Measurements from ENCODE around the gene HP1BP3.

DNA sequence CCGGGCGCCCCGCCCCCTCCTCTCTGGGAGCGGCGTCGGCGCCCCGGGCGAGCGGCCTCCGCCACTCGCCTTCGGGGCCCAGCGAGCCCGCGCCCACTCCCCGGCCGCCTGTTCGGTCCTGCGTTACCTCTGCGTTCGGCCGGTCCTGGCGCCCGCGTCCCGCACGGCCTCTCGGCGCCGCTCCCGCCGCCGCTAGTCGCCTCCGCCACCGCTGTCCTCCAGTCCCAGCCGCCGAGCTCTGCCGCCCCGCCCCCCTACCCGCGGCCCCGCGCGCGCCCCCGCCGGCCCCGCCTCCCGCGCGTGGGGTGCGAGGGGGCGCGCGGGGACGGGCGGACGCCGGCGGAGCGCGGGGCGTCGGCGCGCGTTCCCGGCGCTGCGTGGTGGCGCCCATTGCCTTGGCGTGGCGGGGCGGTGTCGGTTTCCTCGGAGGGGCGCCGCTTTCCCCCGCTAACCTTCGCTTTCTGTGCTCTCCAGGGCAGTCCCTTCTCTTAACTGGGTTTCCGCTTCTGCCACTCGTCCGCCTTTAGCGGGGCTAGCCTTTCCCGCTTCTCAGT is at the start of gene HP1BP3:
Gene HP1BP3 (minus strand): TSS at position 240 of the 554 bp plus-strand sequence.
- RRBS: 1% methylated on average over 30 of the region's 87 CpGs

DNA sequence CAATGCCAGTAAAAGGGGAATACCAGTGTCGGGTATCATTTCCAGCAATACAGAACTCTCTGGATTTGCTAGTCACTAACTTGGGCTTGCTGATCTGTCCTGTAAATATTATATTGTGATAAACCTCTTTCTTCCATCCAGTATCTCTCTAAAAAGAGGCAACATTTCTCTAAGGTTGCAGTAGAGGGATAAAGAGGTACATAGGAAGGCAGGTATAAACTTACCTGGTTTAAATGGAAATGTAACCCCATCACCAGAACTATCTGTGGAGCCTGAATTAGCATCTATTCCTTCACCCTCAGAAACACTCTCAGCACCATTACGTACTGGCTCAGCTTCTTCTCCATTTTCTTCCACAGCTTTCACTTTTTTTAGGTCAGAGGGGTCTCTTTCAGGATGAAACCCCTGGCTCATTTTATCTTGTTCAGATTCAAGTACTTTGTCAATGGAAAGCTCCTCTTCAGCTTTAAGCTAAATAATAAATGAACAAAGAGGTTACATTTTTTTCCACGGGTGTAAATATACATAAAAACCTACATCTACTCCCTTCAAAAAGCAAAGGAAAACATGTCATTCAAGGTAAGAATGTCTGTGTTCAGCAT is 112.5 kb upstream of the HP1BP3 start:
- RRBS: no CpG with 5 or more reads among the region's 3 CpGs

DNA sequence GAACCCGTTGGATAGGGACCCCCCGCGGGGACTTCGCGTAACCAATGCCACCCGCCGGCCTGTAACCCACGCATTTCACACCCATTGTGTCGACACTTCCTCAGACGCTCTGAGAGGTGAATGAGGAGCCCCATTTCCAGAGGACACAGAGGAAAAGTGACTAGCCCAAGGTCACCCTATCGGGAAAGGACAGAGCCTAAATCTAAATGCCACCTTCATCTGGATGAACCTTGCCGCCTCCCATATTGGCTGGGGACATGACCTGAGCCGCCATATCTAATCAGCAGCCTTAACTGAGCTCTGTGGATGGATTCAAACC is 549 bp upstream of the EIF4G3 start:
- RRBS: 2% methylated on average over 7 of the region's 13 CpGs

DNA sequence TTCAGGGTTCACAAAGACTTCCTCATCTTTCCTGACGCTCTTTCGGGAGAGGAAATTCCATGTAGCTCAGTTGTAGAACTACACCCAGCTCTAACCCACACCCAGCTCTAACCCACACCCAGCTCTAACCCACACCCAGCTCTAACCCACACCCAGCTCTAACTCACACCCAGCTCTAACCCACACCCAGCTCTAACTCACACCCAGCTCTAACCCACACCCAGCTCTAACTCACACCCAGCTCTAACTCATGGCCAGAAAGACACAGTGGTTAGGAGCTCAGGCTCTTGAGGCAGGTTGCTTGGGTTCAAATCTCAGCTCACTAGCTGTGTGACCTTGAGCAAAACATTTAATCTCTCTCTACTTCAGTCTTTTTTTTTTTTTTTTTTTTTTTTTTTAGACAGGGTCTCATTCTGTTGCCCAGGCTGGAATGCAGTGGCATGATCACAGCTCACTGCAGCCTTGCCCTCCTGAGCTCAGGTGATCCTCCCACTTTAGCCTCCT is 14.2 kb upstream of the EIF4G3 start:
- RRBS: no CpG with 5 or more reads among the region's 2 CpGs

DNA sequence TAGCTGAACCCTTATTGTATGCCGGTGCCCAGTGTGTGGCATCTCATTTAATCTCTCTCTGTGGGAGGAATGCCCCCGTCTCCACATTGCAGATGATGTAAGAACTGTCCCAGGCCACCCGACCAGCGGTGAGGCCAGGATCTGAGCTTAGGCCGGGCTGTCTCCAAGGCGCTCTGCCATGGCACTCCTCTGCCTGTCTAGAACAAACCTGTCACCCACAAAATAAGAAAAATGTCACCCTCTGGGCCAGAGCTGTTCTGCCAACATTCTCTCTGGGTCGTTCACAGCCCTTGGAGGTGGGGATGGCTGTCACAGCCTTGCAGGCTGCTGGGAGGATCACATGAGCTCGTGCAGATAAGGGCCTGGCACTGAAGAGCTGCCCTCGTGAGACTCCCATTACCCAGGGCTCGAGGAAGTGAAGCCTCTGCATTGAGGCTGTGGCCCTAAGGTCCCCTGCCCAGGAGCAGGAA is 52.7 kb downstream of the ECE1 start:
- RRBS: no CpG with 5 or more reads among the region's 10 CpGs

DNA sequence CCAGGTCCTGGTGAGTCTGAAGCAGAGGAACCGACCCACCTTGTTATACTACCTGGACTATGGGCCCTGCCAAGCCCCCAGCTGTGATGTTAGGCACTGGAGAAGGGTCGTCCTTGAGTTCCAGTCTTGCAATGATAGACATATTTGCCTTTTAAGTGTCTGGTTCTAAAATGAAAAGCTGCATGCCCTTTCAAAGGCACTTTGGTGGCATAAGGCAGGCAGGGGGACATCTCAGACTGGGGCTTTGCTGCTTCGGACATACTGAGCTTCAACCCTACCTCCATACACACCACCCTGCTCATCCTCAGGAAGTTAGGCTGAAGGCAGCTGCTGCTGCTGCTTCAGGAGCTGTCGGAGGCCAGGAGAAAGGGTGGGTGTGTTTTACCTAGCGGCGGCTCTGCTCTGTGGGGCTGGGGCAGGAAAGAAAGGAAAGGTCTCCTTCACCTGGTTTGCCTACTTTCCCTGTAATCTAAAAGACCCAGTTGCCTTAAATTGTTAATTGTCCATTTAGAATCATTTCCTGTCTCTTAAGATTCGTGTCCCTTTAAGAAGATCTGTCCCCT is 19.3 kb downstream of the ECE1 start:
- RRBS: no CpG with 5 or more reads among the region's 7 CpGs

- RRBS: no CpG with 5 or more reads among the region's 8 CpGs
These were observed 11.9 kb downstream of the ECE1 start for GRCh38 chr1:21278227-21278824.

DNA sequence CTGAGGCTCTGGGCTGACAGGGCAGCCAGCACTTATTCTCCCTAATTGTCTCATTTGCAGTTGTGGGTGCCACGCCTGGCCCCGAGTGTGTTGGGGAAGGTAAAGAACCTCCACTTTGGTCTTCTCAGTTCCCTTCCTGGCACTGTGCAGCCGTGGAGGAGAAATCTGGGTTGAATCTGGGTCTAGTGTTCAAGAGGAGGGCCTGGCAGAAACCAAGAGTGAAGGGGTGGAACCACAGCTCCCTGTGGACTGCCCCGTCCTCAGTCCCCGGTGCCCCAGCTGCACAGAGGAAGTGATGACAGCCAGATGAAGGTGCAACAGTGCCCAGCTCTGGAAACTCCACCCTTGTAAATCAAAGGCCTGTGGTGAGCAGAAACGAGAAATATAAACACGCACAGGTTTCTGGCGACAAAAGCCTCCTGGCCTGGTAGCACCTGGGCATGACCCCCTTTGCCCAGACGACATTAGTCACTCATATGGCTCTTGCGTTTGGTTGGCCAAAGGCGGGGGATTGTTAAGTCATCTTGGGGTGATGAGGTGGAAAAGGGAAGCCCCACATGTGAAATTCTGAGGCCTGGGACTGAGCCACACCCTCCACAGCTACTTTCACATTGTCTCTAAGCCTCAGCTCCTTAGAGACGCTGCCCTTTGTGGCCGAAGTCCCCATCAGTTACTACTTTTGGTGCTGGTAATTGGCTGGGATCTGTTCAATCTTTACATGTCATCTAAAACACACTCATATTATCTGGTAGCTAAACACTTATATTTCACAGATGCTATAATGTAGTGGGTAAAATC is 4.2 kb upstream of the ECE1 start:
- RRBS: no CpG with 5 or more reads among the region's 13 CpGs

- RRBS: no CpG with 5 or more reads among the region's 16 CpGs
These were observed 29.2 kb upstream of the ECE1 start for GRCh38 chr1:21319301-21320040.

- RRBS: no CpG with 5 or more reads among the region's 10 CpGs
These were observed 37.2 kb upstream of the ECE1 start for GRCh38 chr1:21327468-21327860.

DNA sequence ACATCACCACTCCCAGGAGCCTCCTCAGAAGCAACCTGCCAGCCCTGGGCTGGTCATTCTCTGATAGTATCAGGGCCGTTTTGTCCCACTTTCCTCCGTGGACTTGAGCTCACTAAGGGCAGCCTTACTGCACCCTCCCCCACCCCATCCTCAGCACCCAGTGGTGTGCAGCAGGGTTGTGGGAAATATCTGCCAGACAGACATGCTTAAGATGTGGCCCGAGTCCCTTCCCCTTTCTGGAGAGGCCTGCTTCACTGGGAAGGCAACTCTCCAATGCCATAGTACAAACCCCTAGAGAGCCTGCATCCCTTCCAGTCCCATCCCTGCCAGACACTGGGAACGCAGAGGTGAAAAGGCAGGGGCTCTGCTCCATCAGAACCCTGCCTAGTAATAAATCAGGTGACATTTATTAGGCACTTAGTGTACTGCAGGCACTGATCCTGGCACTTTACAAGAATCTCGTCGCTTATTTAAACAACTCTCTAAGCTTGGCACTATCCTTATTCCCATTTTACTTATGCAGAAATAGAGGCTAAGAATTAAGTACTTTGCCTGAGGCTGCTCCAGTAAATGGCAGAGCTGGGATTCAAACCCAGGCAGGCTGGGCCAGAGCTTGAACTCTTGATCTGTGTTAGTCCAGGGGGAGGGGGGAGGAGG is 41.8 kb upstream of the ECE1 start:
- RRBS: no CpG with 5 or more reads among the region's 6 CpGs

DNA sequence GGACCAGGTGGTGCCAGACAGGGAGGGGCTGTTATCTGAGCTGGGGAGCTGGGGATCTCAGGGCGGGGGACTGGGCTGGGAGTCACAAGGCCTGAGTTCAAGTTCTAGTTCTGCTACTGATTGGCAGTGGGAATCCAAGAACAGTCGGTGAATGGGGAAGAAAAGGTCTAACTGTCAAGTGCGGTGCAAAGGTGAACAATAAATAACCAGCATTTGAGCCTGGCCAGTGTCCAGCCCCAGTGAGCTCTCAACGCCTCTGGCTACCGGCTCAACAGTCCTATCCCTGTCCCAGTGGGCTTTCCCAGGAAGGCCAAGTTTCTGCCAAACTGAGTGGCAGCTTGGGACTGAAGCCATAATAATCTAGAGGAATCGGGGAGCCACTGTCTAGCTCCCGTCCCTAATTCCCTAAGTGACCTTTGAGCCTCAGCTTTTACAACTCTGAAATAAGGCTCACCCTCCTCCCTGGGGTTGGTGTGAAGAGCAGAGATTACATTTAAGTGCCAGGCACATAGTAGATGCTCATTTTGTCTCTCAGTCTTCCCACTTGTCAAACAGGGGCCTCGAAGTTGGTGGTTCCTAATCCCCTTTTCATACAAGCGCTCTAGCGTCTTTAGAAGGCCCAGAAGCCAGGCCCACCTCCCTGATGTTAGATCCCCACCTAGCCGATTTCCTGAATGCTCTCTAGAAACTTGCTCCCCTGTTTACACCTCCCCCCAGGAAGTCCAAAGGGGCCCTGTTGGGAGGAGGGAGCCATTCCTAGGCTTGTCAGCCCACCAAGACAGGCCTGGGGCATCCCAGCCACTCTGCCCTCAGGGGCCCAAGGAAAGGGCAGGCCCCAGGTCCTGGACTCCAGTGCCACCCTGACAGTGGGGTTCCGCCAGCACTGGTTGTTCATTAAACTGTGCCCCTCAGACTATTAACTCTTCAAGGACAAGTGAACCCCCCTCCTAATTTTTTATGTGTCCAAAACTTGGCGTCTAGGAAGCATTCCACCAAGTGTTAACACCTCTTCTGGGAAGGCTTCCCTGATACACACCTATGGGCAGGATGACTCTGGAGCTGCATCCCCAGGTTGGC is 49.1 kb upstream of the ECE1 start:
- RRBS: no CpG with 5 or more reads among the region's 13 CpGs

GRCh38 chr1:21341243-21341899 is 51.1 kb upstream of the ECE1 start:
- RRBS: no CpG with 5 or more reads among the region's 11 CpGs

GRCh38 chr1:21343777-21344149 is 53.5 kb upstream of the ECE1 start:
- RRBS: no CpG with 5 or more reads among the region's 5 CpGs

DNA sequence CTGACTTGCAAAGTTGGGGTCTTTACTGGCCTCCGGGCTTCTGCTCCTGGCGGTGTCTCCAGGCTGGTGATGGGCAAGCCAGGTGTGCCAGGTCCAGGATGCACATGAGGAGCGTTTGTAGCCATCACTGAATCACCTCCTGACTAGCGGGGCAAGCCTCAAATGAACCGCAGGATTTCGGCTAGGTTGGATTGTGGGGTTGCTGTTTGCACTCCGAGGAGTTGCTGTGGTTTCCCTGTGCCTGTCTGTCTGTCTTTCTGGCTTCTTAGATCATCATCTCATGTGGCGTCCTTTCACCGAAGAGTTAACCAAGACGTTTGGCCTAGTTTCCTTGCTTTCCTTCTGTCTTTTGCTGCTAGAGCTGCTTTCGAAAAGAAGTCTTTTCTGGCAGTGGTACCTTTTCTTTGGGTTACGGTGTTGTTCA is 810 bp downstream of the NBPF3 start:
- RRBS: no CpG with 5 or more reads among the region's 12 CpGs

DNA sequence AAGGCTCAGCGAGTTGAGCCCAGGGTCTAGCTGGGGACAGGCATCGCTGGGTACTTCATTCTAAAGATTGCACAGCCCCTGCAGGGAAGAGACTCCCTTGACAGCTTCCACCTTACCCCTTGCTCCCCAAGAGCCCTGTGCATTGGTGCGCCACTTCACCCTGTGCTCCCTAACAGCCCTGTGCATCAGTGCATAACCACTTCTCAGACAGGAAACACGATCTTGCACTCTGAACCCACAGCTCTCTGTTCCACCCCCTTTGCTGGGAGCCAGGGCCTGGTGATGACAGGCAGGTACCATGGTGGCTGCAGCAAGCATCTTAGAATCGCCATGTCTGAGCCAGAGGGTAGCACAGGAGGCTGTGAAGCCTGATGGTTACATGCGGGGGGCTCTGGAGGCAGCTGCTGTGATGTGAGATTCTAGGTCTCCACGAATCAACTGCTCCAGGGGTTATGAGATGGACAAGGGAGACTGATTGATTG is 5.0 kb downstream of the ALPL start:
- RRBS: no CpG with 5 or more reads among the region's 7 CpGs

GRCh38 chr1:21547720-21548222 is 38.5 kb downstream of the ALPL start:
- RRBS: 70% methylated on average over 7 of the region's 11 CpGs

DNA sequence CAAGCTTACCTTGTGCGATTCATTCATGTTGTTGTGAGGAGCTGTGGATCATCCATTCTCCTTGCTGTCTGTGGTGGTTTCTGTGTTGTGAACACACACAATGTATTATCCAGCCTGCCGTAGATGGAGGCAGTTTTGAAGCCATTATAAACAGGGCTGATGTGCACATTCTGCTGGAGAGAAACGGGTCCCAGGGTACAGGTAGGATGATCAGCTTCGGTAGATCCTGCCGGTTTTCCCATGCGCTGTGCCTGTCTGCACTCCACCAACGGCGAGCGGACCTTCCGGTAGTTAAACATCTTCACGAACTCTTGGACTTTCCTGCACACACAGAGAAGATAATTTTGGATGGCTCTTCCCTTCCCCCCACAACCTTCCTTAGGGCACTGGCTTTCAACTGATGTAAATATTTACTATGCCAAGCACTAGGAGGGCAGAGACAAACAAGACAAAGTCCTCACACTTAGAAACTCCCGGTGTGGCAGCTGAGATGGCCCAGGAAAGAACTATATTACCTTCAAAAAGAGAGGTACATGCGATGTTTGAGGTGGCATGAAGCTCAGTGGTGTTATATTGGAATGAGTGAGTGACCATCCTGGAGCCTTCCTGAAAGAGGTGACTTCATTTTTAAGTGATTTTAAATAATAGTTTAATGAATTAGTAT is 41.7 kb downstream of the ALPL start:
- RRBS: 89% methylated on average over 6 of the region's 13 CpGs

GRCh38 chr1:21642406-21642683 is 26.8 kb downstream of the RAP1GAP start:
- RRBS: no CpG with 5 or more reads among the region's 4 CpGs

Data from epithelial cell of prostate (primary cell).